ENCODE data around the genes PNO1 and GKN1.

- RRBS: no CpG with 5 or more reads among the region's 5 CpGs
Measured at GRCh38 chr2:67128525-67129182, 268.5 kb upstream of the ETAA1 start.

GRCh38 chr2:67215242-67215650, 181.9 kb upstream of the ETAA1 start:
- RRBS: no CpG with 5 or more reads among the region's 8 CpGs

DNA sequence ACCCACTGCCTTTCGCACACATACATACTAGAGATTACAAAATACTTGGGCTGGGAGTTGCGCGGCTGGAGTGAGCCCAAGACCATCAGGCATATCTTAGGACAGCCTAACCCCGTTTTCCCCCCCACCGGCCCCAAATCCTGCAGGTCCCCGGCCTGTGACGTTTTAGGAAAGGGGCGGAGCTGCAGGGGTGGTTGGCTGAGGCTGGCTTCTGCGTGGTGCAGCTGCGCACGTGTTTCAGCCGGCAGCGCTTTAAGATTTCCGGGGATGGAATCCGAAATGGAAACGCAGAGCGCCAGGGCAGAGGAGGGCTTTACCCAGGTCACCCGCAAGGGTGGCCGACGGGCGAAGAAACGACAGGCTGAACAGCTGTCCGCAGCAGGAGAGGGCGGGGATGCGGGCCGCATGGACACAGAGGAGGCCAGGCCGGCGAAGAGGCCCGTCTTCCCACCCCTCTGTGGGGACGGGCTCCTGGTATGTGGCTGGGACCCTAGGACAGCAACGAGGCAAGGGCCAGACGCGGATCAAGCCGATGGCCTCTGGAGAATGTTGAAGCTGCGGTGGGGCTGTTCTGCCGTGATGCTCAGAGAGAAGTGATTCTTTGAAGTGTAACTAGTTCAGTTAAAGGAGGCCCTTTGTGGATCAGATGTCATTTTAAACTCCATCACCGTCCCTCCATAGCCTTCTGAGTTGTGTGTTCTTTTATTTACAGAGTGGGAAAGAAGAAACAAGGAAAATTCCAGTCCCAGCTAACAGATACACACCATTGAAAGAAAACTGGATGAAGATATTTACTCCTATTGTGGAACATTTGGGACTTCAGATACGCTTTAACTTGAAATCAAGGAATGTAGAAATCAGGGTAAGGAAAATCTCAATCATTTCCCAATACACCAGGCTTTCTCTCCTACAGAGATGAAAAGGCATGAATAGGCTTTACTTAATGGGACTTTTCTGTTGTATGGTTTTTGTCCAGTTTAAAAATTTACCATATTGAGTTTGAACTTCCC, at the start of gene PNO1:
PNO1 (plus strand) TSS at position 221 of the 1,010 bp plus-strand sequence.
- RRBS: no CpG with 5 or more reads among the region's 38 CpGs

DNA sequence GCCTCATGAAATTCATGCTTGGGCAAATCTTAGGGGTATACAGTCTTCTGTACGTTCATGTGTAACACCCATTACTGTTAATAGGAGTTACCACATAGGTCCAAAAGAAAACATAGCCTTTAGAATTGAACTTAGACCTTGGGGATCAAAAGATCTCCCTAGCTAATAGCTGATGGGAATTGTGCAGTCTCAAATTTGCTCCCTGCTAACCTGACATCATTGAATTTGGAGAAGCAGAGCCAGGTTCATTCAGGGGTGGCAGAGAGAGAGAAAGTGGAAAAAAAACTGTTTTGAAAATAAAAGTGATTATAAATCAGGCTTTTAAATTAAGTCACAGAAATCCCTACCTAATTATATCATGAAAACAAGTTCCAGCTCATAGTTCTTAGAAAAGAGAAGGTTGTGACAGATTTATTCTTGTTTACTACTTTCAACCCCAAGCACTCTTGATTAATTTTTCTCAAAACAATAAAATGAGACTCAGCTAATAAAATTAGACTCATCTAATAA, 28.1 kb upstream of the PPP3R1 start:
- RRBS: no CpG with 5 or more reads among the region's 1 CpG

- RRBS: 5% methylated on average over 2 of the region's 33 CpGs
Measured at GRCh38 chr2:68318512-68319301, 1.0 kb downstream of the CNRIP1 start.

DNA sequence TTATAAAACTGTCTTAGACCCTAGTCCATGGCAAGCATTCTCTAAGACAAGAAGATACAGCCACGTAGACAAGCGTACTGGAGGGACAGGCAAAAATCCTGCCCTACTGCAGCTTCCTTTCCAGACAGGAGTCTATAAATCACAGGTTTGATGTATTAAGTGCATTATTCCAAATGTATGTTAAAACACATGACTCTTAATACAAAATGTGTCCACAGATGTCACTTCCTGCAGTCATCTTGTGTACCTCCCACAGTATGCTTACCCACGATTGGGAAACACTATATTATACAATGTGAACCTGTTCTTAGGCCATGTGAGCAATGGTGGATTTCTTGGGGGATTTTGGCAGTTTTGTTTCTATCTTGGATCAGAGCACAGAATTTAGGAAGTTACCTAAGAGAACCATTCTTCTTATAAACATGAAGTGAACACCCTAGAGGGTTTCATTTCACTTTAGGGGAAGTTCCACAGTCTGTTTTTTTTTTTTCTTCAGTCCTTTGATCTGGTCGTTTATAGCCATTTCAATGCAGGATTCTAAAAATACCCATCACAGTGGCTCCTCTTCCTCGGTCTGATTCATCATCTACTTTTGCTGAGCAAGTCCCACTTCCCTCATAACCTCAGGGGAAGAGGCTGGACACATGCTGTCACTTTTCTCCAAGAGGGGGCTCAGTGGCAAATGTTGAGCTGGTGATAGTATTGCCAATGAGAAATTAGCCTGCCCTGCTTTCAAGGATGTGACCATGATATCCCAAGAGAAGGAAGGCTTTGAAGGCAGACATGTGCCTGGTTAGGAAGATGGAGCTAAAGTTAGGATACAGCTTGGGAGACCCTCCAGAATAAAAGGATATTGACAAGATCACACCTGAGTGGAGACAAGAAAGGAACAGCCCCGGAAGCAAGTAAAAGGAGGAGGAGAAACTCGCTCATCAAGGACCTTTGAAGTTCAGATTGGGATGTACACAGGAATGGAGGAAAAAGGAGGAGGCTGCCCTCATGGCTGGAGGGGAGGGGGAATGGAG, 22.5 kb downstream of the PLEK start:
- RRBS: no CpG with 5 or more reads among the region's 7 CpGs

DNA sequence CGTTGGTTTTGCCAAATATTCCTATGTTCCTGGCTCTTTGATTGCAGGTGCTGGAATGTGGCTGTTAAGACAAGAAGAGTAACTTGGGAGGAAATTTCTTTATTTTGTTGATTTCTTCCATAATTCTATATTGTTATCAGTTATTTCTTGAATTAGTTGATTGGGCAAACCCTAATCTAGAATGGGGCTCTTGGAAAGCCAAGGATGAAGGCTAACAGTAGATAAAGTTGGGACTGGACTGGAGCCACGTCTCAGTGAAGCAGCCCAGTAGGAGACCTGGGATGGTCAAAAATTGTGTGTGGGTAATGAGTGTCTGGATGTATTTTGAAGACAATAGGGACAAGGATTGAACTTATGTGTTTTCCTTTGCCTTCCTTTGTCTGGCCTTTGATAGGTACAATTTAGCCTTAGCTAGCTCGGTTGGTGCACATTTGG, 24.8 kb downstream of the PLEK start:
- RRBS: no CpG with 5 or more reads among the region's 3 CpGs

DNA sequence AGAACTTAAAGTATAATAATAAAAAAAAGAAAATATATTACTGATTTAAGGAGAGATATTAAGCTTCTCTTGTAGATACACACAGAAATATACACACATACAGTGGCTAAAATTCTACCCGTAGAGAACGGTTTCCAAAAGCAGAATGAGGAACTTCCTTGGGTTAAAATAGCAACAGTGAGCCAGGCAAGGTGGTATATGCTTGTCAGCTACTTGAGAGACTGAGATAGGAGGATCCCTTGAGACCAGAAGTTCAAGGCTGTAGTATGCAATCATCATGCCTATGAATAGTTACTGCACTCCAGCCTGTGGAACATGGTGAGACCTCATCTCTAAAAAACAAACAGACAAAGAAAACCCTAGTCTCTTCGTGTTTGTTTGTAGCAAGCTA, 46.2 kb downstream of the PLEK start:
- RRBS: no CpG with 5 or more reads among the region's 3 CpGs

DNA sequence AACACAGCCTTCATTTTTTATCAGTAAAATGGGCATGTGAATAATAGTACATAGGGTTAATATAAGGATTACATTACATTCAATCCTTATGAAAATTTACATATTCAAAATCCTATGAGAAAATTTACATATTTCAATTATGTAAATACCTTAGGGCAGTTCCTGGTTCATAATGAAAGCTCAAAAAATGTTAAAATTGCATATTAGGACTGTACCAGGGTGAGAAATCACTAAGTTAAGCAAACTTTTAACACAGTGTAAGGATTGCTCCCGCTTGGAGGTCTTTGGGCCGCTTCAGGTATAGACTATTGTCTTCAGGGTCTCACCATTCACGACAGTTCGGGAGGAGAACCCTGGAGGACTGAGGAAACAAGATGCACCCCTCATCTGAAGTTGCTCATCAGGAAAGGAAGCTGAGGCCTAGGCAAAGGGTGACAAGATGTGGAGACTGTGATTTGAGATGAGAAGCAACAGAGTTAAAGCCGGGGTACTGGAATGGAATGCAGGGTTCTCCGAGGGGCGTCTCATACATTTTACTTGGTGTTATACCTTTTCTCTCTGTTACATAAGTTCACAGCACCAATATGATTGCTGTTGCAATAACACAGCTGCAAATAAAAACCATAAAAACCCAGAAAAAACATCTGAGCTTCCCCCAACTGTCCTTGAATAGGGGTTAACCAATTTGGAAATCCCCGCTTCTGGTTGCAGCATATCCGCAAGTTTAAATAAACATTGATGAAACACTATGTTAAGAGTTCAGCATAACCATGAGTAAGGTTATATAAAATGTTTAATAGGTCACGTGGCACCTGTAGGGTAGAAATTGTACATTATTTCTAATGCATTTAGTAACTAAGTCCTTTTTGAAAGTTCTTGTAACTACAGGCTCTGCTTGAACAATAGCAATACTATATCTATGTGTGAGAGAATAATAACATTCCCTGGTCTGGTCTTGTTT, 40.1 kb downstream of the FBXO48 start:
- RRBS: no CpG with 5 or more reads among the region's 10 CpGs

DNA sequence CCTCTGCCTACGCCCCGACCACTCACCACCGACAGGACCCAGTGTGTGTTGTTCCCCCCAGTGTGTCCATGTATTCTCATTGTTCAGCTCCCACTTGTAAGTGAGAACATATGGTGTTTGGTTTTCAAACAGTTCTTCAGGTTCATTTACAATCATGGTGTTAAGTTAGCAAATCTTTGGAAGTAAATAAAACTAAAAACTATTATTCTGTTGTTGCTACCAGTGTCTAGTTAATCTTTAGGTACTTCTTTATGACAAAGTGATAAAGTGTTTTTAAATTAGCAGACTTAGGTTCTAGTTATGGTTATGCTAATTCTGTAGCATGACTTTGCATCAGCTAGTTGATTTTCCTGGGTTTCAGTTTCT, 84.6 kb upstream of the PROKR1 start:
- RRBS: no CpG with 5 or more reads among the region's 3 CpGs

DNA sequence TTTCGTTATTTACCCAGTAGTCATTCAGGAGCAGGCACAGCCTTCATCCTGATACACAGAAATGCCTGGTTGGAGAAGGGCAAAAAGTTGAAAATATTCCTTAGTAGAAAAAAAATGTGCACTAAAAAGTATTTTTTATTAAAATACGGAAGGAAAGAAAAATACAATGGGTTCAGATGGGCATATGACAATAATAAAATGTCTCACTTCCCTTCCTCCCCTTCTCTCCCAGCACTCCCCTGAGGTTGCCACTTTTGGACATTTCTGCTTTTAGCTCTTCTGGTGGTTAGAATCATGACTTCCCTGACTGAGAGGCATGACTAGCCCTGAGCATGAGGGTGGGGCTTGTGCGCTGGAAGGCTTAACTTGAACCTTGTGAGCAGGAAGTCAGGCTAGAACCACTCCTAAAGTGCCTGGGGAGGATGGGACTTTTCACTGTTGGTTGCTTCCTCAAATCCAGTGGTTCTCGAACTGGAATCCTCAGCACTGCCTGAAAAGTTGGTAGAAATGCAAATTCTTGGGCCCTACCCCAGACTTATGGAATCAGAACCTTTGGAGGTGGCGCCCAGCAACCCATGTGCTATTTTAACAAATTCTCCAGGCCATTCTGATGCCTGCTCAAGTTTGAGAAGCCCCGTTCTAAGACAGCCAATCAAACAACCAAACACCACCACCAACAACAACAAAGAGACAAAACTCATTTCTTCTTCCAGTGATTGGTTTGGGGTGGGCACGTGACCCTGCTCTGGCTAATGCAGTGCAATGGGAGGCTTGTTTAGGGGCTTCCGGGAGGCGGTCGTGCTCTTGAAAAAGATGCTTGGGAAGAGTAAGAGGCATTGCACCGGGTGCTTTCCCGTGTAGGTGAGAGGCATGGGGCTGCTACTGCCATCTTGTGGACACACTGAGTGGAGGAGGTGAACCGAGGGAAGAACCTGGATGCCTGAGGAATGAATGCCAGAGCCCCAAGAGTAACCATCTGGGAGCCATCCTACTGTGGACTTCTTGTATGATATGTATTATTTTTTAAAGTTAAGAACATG, 19.6 kb upstream of the ARHGAP25 start:
- RRBS: 7% methylated on average over 3 of the region's 13 CpGs

- RRBS: no CpG with 5 or more reads among the region's 7 CpGs
Measured at GRCh38 chr2:68775810-68776655, 41.4 kb downstream of the ARHGAP25 start.

- RRBS: 35% methylated on average over 3 of the region's 25 CpGs
Measured at GRCh38 chr2:68943417-68944445, 9.0 kb downstream of the GKN2 start.

DNA sequence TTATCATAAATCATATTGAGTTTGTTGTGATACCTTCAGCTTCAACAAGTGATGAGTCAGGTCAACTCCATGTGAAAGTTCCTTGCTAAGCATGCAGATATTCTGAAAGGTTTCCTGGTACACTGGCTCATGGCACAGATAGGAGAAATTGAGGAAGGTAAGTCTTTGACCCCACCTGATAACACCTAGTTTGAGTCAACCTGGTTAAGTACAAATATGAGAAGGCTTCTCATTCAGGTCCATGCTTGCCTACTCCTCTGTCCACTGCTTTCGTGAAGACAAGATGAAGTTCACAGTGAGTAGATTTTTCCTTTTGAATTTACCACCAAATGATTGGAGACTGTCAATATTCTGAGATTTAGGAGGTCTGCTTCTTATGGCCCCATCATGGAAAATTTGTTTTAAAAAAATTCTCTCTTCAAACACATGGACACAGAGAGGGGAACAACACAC, at the start of gene GKN1:
GKN1 (plus strand) TSS at position 242 of the 453 bp plus-strand sequence.
- RRBS: no CpG with 5 or more reads among the region's 1 CpG

DNA sequence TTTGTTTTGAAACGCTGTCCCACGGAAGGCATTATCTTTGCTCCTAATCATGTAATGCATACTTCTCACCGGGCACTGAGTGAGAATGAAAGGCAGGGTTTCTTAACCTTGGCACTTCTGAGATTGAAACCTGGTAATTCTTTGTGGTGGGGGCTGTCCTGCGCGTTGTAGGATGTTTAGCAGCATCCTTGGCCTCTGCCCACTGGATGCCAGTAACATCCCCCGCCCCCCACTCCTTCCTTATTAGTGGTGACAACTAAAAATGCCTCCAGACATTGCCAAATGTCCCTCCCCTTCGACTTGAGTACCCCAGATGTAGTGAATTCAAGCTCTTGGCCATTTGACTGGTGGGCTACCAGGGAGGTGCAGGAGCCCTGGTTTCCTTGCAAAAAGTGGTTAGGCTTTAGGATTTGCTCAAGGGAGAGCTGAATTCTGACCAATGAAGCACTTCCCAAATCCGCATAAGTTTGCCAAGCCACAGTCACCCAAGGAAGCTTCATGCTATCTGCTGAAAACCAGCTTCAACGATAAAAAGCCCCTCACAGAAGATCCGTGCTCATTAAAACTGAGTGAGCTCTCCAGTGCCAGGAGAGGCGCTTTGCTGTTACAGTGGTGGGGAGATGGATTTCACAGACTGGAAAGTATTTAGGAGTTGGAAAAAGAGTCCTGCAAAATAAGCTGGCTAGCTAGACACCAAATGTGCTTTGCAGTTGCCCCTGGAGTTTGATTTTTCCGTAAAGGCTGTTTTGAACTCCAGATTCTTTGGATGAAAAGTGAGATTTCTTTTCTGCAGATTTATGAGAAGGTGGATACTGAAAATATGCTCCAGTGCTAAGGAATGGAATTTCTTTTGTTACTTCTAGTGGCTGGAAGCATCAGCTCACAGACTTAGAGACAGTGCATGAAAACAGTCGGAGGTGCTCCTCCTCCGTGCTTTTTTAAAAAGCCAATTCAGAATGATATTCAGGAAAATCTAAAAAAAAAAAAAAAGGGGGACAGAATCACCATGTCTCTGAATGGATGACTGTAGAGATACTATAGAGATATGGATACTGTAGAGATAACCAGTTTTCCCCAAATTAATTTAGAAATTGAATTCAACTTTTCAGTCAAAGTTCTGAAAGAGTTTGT, 1.5 kb downstream of the ANTXR1 start:
- RRBS: no CpG with 5 or more reads among the region's 14 CpGs

GRCh38 chr2:69190722-69191462, 177.9 kb downstream of the ANTXR1 start:
- RRBS: no CpG with 5 or more reads among the region's 3 CpGs

DNA sequence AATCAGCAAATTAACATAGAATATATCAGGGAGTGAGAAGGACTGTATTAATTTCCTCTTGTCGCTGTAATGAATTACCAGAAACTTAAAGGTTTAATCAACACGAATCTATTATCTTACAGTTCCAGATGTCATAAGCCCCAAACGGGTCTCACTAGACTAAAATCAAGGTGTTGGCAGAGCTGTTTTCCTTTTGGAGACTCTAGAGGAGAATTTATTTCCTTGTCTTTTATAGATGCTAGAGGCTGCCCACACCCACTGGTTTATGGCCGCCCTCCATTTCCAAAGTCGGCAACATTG, 179.1 kb downstream of the ANTXR1 start:
- RRBS: no CpG with 5 or more reads among the region's 5 CpGs

DNA sequence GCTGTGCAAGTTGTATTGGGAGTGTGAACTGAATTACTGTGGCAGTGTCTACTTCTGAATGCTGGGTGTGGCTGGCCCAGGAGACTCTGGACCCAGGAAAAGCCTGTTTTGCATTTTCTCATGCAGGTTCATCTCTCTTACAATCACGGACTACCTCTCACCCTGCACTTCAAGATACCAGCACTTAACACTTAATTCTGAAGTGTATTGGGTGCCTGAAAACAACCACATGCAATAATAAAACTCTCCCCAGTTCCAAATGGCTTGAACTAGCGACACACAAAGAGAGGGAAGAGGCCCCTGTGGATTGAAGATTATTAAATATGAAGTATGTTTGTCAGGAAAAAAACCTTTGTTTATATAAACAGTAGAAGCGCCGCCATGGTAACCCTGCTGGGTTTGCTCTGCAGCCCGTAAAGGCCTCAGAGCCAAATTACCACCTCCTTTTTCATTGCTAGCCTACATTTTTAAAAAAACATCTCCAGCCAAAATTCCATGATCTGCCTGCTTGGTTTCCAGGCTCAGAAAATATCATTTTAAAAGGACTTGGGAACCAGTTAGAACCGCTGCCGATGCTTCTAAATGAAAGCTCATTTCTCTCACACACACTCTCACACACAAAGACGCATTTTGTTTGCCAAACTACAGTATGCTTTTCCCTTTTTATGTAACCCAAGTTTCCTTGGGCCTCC, 77.4 kb downstream of the GFPT1 start:
- RRBS: no CpG with 5 or more reads among the region's 8 CpGs

DNA sequence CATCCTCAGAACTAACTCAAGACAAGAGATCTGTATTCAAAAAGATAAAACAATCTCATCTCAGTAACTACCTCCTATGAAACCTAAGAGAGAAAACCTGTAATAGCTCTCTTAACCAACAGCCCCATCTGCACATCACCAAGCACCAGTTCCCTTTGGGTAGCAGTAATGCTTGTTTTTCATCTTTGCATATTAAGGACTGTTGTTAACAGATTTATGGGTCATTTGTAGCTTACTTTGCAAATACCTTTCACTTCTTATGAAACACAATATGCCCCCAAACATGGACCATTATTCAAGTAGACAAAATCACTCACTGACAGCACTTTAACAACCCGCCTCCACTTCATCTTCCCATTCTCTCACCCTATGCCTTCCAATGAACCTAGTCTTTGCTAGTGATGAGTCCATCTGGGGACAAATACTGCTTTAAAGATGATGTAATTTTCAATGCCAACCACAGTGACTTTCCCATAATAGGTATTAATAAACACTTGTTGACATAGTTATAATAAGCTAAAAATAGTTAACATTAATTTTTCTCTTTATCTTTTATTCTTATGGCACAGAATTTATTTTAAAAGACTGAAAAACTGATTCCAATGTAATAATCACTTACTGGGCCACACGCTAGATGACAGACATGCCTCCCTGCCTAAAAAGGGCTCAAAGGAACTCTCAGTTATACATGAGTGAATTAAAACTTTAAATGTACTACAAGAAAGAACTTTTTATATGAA, 64.3 kb downstream of the GFPT1 start:
- RRBS: no CpG with 5 or more reads among the region's 2 CpGs

Data from GM12892 (cell line).